Epithelial cell of proximal tubule (primary cell): ENCODE measurements around a stretch of chr9.

- RAMPAGE, long total RNA: no peak
- RRBS: no CpG with 5 or more reads among the region's 12 CpGs
Observed at GRCh38 chr9:35910655-35911302, 1.5 kb downstream of the SPAAR start.

- RAMPAGE, long total RNA: no peak
- RRBS: no CpG with 5 or more reads among the region's 11 CpGs
Observed at GRCh38 chr9:36158740-36159399, 10.3 kb upstream of the CCIN start.

DNA sequence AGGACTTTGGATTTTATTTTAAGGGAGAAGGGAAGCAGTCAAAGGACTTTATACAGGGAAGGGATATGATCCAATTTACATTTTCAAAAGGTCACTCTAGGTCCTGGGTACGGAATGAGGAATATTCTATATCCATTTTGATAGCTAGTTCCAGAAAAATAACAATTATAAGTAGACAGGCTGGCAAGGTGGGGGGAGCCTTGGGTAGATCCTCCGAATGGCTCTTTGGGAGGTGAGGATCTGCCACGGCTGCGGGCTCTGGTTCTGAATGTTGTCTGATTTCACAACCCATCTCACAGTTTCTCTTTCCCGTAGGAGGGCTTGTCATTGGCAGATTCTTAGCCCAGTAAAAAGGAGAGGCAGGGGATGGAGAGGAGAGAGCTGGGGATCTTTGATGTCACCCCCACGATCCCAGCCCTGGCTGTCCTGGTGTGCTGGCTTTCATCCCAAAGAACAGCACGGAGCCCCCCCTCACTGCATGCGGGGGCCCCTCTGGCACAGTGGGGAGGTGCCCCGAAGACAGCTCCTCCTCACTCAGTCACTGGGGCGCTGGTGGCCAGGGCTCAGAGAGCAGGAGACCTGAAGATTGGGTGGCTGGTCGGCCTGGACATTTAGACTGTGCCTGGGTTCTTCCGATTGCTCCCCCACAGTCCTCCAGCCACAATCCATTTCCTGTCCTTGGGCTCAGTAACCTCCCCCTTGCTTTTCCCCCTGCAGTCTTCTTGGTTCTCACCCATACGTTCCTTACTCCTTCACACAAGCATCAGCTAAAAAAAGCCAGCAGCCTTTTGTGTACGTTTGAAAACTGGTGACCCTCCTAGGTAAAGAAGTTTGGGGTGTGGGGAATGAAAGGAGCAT, 207.4 kb downstream of the MELK start:
- RAMPAGE, long total RNA: no peak
- RRBS: no CpG with 5 or more reads among the region's 14 CpGs

GRCh38 chr9:37036274-37036936, 2.3 kb upstream of the PAX5 start:
- RAMPAGE, long total RNA: no peak
- RRBS: no CpG with 5 or more reads among the region's 54 CpGs

DNA sequence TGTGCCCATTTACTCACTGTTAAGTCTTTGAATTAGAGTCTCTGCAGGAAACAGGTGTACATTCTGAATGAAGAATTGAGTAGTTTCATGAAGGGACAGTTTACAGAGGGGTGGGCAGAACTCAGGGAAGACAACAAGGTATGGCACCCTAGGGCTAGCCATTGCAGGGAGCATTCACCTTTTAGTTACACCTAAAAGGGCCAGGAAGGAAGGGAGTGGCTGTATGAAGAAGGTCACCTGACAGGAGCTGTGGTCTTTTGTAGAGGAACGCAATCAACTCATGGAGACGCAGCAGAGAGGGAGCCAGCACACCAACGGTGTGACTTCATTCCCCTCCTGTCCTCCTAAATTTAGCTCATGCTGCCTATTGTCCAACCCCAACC, 12.7 kb upstream of the ZCCHC7 start:
- RAMPAGE, long total RNA: no peak
- RRBS: no CpG with 5 or more reads among the region's 3 CpGs

DNA sequence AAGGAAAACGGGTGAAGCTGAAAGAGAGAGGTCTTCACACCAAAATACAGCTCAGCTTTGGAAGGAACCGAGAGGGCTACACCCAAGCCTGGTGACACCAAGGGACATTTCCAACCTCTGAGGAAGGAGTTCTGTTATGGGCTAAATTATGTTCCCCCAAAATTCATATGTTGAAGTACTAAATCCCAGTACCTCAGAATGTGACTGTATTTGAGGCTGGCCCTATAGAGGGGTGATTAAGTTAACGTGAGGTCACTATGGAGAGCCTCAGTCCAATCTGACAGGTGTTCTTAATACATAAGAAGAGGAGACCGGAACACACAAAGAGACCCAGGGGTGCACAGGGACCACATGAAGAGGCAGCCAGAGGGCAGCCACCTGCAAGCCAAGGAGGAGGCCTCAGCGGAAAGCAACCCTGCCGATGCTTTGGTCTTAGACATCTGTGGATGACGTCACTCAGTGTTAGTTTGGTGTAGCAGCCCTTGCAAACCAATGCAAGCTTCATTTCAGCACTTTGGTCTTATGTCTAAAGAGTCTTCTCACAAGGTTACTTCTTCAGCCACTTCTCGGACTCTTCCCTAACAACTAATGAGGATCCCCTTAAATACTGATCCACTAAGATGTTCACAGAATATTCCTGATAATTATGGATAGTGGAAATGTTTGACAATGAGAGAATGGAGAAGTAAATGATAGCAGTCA, 47.7 kb upstream of the GRHPR start:
- RAMPAGE, long total RNA: no peak
- RRBS: no CpG with 5 or more reads among the region's 8 CpGs

DNA sequence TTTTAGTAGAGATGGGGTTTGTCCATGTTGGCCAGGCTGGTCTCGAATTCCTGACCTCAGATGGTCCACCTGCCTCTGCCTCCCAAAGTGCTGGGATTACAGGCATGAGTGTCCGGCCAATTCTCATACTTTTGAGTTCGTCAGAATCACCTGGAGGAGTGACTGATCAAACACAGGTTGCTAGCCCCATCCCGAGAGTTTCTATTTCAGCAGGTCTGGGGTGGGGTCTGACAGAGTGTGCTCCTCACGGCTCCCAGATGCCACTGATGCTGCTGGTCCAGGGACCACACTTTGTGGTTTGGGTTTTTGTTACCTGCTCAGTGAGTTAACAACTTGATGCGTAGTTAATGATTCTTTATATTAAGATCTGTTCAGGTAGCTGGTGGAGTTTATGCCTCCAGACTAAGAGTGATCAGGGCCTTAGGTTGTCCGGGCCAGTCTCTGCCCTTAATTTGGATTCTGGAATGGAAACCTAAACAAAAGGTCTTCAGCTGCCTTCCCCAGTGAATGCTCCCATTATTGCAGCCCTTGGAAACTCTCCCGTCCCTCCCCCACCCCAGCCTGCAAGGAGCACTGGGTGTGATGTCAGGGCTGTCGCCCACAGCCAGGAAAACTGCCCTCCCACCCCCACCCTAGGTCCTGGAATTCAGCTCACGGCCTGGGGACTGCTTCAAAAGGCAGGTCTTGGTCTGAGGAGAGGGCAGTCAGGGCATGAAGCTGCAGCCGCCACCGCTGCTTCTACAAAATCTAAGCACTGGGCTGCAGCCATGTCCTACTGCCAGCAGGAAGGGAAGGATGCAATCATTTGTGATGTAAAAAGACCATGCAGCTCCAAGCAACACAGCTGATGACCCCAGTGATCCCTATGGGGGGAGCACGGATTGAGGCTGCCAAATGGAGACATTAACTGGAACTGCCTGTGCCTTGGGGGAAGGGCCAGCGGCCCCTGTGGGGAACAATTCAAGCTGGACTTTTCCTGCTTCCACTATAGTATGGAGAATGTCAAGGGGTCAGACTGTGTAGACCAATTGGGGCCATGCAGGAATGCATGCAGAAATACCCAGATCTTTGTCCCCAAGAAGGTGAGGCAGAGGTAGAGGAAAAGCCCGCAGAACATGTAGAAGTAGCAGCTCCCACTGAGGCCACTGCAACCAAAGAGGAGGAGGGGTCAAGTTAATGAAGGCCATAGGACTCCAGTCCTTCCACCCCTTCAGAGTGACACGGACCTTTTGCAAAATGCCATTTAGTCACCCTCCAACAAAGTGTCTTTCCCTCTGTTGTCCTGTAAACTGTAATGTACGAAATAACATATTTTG, 11.4 kb downstream of the GRHPR start:
- RAMPAGE, long total RNA: no peak
- RRBS: no CpG with 5 or more reads among the region's 17 CpGs

DNA sequence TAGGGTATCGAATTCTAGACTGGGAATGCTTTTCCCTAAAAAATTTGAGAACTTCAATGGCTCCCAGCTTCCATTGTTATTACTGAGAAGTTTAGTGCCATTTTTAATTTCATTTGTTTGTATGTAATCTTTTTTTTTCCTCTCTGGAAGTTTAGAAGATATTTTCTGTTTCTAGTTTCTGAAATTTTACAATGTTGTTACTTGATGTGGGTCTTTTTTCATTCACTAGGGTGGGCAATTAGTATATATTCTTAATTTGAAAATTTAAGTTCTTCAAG, 39.0 kb downstream of the FRMPD1 start:
- RAMPAGE, long total RNA: no peak
- RRBS: no CpG with 5 or more reads among the region's 1 CpG

DNA sequence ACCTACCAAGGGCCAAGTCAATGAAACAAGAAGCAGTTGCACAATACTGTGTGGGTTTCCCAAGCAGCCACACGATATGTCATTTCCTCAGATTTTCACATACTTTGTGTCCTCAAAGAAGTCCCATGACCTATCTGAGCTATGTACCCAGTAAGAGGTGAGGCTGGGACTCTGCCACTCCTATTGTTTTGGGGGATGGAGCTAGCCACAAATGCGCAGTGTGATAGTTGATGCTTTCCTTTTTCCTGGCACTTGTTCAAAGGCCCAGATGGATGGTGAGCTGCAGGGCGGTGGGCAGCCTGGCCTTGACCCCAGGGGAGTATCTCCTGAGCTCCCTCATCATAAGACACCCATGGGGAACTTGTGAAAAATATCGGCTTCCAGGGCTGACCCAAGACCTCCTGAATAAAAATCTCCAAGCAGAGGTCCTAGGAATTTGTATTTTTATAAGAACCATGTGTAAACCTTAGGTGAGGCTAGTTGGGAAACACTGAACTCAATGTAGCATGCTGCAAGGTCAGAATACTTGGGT, 4.9 kb upstream of the SLC25A51 start:
- RAMPAGE, long total RNA: no peak
- RRBS: no CpG with 5 or more reads among the region's 4 CpGs

GRCh38 chr9:38068006-38068953, 747 bp downstream of the SHB start:
- RAMPAGE, long total RNA: no peak
- RRBS: 1% methylated on average over 53 of the region's 134 CpGs

DNA sequence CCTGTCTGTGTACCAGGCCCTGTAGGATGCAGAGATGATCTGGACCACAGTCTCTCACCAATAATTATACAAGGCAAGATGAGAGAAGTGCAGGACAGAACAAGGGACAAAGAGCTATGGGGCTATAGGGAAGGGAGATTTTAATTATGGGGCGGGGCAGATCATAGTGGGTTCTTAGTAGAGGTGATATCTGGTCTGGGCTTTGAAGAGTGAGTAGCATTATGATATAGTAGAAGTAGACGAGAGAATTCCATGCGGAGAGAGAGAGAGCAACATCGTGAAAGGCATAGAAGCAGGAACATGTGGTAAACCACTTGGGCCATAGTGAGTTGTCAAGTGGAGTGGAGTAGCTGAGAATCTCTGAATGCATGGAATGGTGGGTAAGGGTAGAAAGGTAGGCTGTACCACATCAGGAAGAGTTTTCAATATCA, 4.3 kb upstream of the SHB start:
- RAMPAGE, long total RNA: no peak
- RRBS: no CpG with 5 or more reads among the region's 4 CpGs

- RAMPAGE, long total RNA: no peak
- RRBS: no CpG with 5 or more reads among the region's 4 CpGs
Observed at GRCh38 chr9:38386374-38386834, 6.1 kb upstream of the ALDH1B1 start.

DNA sequence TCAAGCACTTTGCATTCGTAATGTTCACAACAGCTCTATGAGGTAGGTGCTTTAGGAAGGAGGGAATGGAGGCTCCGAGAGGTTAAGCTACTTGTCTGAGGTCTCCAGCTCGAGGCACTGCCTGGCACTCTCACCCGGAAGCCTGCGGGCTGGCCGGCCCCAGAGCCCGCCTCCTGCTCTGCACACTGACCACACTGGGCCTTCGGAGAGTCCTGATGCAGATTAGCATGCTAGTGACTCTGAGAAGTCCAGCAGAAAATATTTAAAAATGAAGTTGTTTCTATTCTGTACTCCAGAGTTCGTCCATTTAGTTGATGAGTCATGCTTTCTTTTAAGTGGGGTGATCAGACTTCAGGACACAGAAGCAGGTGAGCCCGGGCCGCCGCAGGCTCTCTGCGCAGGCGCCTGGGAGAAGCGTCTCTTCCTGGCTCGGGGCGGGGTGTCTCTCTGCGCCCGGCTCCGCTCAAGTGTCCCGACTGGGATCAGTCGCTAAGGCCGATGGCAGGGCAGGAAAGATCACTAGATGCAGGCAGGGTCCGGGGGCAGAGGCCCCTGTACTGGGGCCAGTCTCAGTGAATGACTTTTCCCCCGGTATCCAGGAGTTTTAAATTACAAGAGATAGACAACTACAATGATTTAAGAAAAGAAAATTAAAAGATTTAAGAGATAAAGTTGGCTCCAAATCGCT, 32.5 kb downstream of the FAM240B start:
- RAMPAGE, long total RNA: no peak
- RRBS: 6% methylated on average over 14 of the region's 26 CpGs

DNA sequence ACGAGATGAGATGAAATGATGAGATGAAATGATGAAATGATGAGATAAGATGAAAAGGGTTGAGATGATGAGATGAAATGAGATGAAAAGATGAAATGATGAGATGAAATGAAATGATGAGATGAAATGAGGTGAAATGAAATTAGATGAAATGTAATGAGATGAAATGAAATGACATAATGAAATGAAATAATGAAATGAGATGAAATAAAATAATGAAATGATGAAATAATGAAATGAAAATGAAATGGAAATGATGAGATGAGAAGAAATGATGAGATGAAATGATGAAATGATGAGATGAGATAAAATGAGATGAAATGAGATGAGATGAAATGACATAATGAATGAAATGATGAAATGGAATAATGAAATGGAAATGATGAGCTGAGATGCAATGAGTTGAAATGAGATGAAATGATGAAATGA, 532.5 kb downstream of the FOXD4L6 start:
- RAMPAGE, long total RNA: no peak
- RRBS: no CpG with 5 or more reads among the region's 1 CpG

GRCh38 chr9:41073562-41074195, 54.8 kb downstream of the FOXD4L6 start:
- RAMPAGE, long total RNA: no peak
- RRBS: no CpG with 5 or more reads among the region's 33 CpGs

- RAMPAGE, long total RNA: no peak
- RRBS: no CpG with 5 or more reads among the region's 57 CpGs
Observed at GRCh38 chr9:41273724-41274443, 84.8 kb upstream of the ZNG1F start.

- RAMPAGE, long total RNA: no peak
- RRBS: no CpG with 5 or more reads among the region's 26 CpGs
Observed at GRCh38 chr9:41663555-41663940, 465.7 kb downstream of the CNTNAP3B start.

- RAMPAGE, long total RNA: no peak
- RRBS: no CpG with 5 or more reads among the region's 21 CpGs
Observed at GRCh38 chr9:42725475-42726018, 542.1 kb downstream of the SPATA31A6 start.

DNA sequence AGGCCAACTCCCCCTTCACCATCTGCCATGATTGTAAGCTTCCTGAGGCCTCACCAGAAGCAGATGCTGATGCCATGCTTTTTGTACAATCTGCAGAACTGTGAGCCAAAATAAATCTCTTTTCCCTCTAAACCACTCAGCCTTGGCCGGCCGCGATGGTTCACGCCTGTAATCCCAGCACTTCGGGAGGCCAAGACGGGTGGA, 1480.4 kb downstream of the SPATA31A7 start:
- RAMPAGE, long total RNA: no peak
- RRBS: no CpG with 5 or more reads among the region's 6 CpGs

DNA sequence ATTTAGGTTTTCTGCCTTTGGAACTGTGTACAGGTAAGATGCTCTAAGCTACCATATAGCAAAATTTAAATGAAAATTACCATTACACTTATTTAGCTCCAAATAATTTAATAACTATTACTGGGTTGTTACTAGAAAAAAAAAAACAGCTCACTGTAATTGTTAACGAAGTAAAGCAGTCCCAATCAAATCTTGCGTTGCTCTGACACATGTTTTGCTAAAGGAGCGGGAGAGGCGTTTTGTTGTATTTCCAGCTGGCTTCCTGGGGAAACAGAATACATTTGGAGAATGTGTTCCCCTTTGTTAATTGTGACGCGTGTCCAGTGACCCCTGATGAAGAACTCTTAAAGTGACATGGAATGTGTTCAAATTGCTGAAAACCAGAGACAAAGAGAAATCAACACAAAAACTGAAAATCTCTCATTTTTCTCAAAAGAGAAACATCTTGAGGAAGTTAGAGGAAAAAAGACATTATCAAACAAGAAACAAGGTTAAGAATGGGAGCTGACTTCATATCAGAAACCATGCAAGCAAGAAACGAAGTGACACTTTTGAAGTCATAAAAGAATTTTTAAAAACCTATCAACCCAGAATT, 1690.6 kb downstream of the SPATA31A7 start:
- RAMPAGE, long total RNA: no peak
- RRBS: no CpG with 5 or more reads among the region's 7 CpGs